SUDHL5 (cell line): ENCODE data around the genes THTPA, JPH4, CARMIL3, TM9SF1 and RIPK3.

DNA sequence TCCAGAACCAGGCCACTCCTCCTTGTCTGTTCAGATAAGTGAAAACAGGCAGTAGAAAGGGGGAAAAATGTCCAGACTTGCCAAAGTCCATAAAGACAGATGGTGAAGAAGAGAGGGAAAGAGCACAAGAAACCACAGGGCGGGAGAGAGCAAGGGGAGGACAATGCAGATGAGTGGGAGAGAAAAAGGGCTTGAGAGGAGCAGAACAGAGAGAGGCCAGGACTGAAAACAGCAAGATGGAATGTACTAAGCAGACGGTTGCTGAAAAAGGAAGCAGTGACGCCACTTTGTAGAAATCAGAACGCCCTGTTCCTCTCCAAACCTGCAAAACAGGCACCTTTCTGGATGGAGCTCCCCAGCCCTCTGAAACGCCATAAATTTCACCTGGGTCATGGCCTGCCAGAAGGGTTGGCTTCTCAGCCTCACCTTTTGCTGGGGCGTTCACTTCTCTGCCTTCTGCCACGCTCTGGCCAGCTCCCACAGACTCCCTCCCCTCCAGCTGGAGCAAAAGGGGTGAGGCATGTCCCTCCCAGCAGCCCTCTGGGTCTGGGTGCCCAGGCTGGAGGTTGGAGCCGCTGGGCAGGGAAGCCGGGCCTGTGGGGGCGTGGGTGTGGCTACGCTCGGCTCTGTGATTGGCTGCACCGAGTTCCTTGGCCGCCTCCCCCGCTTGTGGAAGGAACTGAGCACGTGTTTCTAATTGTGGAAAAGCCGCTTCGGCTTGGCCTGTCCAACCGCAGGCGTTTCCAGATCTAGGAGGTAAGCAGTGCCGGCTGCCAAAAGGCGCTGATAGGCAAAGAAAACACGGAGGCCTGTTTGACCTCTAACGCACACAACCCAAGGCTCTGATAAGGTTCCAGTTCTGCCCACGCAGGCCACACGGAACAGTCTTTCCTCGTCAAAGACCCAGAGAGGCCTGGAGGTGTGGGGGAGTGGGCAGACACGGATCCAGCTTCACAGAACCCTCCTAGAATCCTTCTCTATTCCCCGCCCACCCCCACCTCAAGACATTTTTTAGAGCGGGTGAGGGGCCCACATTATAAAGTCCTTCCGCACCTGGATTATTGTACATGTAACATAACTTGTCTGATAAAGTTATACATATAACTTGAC is 29.3 kb downstream of the SLC7A8 start:
- PRO-cap = no peak

DNA sequence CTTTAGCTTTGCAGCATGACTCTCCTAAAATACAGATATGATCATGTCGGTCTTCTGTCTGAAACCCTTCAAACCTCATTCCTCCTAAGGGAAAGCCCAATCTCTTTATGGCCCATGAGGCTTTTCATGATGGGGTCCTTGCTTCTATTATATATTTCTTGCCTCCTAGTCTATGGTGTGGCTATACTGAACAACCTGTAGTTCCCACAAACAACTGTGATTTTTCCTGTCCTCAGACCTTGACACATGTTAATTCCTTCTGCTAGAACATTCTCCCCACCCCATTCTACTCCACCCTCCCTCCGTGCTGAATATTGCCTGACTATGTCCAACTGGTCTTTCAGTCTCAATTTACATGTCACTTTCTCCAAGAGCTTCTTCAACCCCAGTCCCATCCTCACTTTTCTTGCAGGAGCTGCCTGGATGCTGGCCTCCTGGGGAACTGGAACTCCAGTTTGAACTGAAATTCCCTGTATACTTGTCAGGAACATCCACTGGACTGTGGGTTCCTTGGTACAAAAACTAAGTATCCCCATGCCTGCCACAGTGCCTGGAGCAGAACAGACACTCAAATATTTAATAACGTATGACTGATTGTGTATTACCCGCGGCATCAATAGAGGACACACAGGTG is 25.9 kb downstream of the SLC7A8 start:
- PRO-cap = no peak

DNA sequence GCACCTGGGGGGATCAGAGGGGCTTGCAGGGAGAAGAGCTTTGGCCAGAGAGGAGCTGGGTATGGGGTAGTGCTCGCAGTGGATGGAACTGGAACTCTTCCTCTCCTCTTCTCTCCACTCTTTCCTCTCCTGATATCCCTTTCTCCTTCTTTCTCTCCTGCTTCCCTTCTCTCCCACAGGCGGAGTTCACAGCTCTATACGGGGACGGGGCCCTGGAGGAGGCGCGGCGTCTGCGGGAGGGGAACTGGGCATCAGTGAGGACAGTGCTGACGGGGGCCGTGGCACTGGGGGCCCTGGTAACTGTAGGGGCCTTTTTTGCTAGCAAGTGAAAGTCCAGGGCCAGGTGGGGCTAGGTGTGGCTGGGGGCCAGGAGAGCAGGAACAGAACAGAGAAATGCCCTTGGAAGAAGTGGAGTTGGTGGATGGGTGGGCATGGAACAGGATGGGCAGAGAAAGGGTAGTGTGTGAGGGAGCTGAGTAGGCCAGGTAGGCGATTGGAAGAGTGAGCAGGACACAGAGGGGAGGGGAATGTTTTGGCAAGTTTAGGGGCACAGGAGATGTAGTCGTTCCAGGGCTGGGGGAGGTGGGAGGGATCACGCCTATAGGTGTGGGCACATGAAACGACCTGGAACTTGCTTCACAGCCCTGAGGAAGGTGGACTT is 2.1 kb downstream of the BCL2L2 start:
- PRO-cap = no peak

DNA sequence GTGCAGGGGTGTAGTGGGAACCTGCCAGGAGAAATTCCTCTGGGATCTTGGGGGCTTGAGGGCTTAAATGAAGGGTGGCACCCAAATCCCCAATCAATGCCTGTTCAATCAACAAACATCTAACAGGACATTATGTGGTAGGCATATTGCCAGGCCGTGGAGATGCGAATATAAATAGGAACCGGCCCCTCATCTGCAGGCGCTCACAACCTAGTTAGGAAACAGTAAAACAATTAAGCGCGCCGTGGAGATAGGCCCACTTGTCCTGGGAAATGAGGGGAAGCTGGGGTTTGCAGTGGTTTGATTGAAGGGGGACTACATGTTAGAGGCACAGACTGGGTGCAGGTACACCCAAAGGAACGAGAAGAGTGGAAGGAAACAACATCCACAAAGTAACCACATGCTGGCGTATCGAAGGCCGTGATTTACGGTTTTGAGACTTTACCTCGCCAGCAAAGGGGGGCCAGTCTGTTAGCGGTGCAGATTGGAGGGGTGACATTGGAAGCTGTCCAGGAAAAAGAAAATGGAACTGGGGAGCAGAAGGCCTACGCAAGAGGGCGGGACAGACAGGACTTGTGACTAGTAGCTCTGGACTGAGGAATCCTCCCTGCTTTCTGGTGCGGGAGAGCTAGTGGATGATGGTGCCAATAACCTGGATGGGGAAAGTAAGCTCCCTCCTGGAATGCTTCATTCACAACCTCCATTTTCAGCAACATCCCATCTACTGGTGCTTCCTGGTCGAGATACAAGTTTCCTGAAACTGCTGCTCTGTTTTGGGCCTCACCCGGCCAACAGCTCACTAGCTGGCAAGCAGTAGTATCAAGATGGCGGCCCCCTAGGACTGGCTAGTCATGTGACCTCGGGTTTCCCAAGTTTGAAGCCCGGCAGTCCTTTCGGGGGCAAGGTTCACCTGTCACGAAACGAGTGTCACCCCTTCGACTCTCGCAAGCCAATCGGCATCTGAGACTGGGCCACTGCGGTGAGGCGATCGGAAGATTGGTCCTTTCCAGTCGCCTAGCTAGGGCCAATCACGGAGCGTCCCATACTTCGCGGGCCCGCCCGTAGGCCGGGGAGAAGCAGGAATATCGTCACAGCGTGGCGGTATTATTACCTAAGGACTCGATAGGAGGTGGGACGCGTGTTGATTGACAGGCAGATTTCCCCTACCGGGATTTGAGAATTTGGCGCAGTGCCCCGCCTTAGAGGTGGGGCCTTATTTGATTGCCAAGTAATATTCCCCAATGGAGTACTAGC is 708 bp upstream of the PABPN1 start:
- PRO-cap = bidirectional peak, plus-strand start outside the sequence, minus-strand start at position 839 of the sequence

DNA sequence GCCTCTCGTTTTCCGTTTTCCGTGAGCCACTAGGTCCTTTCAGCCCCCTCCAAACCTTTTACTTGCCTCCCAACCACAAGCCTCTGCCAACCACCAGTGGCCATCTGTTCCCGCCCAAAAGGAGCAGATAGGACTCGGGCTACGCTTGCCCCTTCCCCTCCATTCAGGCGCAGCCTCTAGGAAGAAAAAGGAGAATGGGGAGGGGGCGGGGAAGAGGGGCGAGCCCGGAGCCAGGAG is 464 bp downstream of the EFS start:
- PRO-cap = no peak

DNA sequence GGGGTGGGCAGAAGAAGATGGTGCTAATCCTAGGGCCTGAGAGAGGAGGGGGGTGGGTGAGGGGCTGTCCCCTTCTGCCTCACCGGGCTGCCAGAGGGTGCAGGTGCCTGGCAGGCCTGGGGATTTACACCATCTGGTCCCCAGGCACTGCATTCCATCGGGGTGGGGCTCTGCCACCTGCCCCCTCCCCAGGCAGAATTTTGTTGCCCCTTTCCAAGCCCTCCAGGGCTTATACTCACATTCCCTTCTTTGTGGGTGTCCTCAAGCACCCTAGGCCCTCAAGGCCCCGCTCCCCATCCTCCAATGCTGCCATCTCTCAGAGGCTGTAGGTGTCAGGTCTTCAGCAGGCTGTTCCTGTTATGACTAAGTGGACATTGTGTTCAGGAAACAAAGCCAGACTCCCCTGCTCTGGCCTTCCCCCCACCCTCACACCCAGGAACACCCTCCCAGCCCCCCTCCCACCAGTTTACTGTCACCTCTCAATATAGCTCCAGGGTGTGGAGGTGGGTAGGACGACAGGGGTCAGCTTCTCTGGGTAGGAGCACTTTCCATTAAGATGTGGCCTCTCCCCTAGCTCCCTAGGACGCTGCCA is 1.3 kb upstream of the MYH6 start:
- PRO-cap = no peak

DNA sequence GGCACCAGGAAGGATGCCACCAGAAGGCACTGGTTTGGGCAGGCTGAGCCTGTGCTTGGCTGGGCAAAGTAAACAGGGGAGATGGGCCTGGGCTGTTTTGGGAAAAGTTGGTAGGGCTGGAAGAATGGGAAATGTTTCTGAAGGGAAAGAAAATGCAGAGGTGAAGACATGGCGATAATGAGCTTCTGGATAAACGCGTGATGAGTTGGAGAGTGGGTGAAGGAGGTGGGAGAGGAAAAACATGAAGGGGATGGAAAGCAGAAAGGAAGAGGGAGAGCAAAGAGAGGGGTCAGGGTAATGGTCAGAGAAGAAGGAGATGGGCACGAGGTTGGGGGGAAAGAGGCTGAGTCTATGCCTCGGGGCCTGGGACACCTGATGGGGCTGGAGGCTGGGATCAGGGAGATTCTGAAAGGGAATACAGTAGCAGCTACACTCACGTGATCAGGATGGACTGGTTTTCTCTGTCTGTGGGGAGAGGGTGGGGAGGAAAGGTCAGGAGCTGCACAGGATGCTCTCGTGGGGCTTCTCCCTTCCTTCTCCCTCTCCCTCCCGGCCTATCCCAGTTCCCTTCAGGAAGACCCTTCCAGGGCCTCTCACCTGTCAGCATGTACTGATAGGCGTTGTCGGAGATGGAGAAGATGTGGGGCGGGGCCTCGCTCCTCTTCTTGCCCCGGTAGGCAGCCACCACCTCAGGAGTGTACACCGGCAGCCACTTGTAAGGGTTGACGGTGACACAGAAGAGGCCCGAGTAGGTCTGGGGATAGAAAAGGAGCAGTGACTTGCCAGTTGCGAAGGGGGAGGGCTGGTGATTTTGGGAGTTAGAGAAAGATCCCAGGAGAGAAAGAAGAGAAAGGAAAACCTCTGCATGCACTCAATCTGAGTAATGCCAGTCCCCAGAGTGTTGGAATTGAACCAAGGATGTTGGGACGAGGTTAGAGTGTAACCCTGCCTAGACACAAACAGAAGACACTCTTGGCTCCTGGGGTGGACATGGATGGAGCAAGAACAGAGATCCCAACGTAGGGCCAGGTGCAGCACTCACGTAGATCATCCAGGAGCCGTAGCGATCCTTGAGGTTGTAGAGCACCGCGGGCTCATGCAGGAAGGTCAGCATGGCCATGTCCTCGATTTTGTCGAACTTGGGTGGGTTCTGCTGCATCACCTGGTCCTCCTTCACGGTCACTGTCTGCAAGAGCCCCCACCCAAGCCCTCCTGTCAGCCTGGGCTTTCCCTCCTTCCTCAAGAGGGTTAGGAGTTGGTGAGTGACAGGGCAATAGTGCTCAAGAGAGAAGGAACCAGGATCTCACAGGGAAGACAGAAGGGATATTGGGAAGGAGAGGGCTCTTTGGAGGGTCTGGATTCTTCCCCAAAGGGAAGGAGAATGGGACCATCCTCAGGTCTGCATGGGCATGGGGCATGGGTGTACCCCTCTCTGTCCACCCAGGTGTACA is 2.9 kb downstream of the MYH7 start:
- PRO-cap = no peak

DNA sequence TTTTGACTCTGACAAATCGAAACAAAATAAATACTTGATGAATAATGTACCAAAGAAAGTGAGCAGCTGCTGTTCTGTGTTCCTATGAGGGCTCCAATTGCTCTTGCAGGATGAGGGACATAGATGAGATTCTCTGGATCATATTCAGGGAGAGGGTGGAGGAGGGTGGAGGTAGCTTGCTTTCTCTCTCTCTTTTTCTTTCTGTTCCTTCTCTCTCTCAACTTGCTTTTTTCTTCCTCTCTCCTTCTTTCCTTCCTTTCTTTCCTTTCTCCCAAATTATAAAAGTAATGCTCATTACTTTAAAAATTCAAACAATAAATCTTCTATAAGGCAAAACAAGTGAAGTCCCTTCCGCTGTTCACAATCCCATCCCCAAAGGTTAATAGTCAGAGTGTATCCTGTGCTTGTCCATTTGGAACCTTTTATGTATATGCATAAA is 8.9 kb upstream of the MYH7 start:
- PRO-cap = no peak

- PRO-cap = bidirectional peak, plus-strand start at chr14:23556052, minus-strand start at chr14:23555874; bidirectional peak, plus-strand start at chr14:23556371, minus-strand start at chr14:23556195
These were observed at the start of gene THTPA for GRCh38 chr14:23555612-23556649. Gene THTPA (plus strand): TSS chr14:23556271.

DNA sequence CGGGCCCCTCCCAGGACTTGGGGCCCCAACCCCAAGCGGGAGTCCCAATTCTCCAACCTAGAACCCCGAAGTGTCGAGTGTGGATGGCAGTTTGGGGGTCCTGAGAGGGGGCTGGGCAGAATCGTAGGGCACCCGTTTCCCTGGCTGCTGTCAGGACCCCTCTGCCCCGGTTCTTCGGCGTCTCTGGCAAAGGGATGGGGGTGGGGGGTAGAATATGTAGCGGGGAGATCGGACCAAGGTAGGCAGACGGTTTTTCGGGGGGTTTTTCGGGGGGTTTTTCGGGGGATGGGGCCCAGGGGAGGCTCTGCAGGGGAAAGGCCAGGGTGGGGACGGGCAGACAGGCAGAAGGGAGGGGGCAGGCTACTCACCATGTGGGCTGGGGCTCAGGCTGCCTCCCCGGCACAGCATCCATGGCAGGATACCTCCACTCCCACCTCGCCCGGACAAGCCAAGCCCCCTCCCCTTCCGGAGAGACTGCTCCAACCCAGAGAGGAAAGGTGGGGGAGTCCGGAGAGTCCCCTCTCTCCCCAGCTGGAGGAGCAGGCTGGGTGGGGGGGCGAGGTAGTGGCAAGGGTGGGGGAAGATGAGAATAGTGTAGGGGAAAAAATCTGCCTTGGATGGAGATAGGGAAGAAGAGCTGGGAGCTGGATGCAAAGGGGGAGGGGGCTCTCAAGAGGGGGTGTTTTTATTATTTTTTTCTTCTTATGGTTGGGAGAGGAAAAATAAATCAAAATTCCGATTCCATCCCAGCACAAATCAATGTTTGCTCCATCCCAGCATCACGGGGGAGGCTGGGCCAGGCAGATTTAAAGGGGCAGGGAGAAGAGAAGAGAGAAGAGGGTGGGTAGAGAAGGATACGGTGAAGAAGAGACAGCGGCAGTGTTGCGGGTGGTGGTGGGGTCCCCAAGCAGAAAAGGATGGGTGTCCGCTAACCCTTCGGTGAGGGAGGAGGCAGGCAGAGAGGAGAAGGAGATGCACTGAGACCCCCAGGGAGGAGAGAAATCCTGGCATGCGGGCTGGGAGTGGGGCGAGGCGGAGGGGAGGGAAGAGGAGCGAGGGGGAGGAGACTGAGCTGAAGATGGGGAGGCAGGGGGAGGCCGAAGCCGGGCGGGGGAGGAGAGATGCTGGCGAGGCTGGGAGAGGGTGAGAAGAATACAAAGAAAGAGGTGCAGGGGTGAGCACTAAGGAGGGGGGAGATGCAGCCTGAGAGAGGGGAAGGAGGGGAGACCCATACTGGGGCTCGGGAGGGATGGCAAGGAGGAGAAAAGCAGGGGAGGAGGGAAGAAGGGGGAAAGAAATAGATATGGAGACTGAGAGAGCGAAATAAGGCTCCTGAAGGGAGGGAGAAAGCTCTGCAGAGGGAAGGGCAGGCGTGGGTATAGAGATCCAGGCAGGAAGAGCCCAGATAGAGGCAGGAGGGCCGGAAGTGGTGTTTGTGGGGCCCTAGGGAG is at the start of gene JPH4:
Gene JPH4, minus strand, starts transcription at position 979 of the 1,451 bp plus-strand sequence.
- PRO-cap = no peak

DNA sequence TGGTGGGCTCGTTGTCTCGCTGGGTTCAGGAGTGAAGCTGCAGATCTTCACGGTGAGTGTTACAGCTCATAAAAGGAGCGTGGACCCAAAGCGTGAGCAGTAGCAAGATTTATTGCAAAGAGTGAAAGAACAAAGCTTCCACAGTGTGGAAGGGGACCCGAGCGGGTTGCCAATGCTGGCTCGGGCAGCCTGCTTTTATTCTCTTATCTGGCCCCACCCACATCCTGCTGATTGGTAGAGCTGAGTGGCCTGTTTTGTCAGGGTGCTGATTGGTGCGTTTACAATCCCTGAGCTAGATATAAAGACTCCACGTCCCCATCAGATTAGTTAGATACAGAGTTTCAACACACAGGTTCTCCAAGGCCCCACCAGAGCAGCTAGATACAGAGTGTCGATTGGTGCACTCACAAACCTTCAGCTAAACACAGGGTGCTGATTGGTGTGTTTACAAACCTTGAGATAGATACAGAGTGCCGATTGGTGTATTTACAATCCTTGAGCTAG is 5.6 kb upstream of the JPH4 start:
- PRO-cap = no peak

GRCh38 chr14:23631683-23632503 is 4.3 kb upstream of the DHRS2 start:
- PRO-cap = no peak

GRCh38 chr14:23990073-23990747 is 1.5 kb downstream of the DHRS4L2 start:
- PRO-cap = no peak

DNA sequence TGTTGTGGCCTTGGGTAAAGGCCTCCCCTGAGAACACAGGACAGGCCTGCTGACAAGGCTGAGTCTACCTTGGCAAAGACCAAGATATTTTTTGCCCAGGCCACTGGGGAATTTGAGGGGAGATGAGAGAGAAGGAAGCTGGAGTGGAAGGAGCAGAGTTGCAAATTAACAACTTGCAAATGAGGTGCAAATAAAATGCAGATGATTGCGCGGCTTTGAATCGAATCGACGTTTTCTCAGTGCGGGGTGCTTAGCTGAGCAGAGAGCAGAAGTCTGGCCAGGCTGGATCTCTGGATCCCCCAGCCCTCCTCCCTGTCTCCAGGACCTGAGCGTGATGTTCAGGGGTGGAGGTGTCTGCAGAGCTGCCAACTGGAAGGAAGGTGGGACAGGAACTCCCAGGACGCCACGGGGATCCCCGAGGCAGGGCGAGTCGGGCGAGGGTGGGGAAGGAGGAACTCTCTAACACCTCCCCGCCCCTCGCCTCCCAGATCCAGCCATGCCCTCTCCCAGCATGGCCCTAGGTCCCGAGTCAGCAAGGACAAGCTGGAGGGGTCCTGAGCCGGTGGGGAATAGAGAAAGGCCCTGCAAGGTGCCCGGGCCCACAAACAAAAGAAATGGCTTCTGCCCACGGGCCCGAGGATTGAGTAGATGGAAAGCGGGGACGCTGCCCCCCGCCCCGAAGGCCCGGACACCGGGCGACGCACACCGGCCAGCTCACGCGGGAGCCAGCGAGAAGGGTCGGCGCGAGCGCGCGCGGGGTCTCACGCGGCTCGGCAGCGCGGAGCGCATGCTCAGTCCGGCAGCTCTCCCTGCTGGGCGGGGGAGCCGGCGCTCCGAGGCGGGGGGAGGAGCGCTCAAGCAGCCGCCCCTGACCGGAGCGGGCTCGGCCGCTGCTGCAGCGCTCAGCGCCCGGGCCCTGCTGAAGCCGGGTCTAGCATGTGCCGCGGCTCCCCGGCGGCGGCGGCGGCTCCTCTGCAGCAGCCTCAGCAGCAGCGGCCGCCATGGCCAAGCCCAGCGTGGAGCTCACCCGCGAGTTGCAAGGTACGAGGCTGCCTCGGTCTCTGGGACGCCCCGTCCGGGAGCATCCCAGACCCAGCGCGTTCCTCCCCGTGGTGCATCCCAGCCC is at the start of gene CARMIL3:
Gene CARMIL3, plus strand, starts transcription at position 857 of the 1,126 bp plus-strand sequence.
- PRO-cap = unidirectional peak, plus-strand start at position 244 of the sequence; unidirectional peak, minus-strand start at position 650 of the sequence; unidirectional peak, minus-strand start at position 736 of the sequence

GRCh38 chr14:24117053-24117644 is 2.4 kb upstream of the NRL start:
- PRO-cap = no peak

DNA sequence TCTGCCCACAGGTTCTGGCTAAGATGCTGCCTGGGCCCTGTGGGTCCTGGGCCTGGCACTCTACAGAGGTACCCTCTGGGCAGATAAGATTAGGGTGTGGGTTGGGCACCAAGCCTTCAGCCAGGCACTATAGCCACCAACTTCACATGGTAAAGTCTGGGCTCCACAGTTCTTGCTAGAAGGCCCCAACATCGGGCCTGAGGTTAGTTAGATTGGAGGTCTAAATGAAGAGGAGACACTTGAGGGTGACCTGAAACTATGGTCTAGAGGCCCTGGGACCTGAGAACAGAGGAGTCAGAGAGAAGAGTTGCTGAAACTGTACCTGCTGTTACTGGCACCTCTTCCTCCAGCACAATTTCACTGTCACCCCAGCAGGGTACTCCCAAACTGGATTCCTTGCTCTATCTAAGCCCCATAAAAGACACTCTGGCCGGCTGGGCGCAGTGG is 5.2 kb upstream of the REC8 start:
- PRO-cap = no peak

- PRO-cap = bidirectional peak, plus-strand start at chr14:24195431, minus-strand start at chr14:24195405; bidirectional peak, plus-strand start at chr14:24196017, minus-strand start at chr14:24195580
These were observed at the start of gene TM9SF1 for GRCh38 chr14:24195159-24196143. Gene TM9SF1 (minus strand): TSS chr14:24195441.

- PRO-cap = no peak
These were observed 9.1 kb downstream of the DHRS1 start for GRCh38 chr14:24290417-24290982.

- PRO-cap = no peak
These were observed 5.3 kb downstream of the LTB4R start for GRCh38 chr14:24316475-24317086.

GRCh38 chr14:24339085-24340179 is at the start of gene RIPK3:
Gene RIPK3 (minus strand): TSS chr14:24339991.
- PRO-cap = no peak